ENCODE measurements around a stretch of chr2.

DNA sequence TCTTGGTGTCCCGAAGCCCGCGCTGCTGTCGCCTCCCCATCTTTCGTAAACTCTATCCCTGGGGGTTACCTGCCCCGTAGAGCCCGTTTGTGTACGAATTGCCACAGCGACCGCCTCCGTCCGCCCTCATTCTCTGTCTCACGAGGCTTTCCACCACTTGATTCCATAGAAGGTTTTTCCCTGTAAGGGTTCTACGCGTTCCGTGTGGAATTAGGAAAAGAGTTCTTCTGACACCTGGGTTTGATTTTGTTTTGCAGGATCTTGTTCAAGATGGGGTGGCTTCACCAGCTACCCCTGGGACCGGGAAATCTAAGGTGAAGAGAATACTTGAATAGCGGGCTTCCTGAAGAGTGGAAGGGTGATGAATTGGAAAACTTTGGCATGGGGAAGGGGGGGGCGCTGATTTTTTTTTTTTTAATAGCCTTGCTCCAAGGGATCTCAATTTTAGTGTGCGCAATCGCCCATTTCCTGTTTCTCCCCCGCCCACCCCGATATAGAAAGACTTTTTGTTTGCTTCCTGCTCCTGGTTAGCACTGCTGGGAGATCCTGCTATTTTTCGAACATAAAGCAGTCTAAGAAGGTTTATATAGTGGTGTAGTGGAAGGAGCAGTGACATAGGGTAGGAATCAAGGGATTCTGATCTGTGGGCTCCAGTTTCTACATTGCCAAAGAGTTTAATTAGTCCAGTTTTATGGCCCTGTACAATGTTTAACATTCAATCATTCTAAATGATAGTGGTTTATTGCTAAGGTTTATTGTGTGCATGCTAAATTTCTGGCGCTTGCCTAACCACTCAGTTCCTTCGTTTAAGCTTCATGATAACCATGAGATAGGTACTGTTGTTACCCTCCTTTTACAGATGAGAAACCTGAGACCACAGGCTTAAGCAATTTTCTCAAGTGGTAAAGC is 624 bp downstream of the GCC2 start:
- PRO-cap, result no peak
- RAMPAGE, long total RNA, 4 experiments, result no peak in any of the 4 experiments

DNA sequence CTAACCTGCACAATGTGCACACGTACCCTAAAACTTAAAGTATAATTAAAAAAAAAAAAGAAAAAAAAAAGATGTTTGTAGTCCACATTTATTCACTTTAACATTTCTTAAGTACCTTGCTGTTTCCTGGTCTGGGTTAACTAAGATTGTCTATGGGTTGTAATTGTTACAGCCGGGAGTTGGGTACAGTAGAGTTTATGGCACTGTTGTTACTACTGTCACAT is 36.2 kb downstream of the GCC2 start:
- PRO-cap, result no peak
- RAMPAGE, long total RNA, 4 experiments, result no peak in any of the 4 experiments

DNA sequence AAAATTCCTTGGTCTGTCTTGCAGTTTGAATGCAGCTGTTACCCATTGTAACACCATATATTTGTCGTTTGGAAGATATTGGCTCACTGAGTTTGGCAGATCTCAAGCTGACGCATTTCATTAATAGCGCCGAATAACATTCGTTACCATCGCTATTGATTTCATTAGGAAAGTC is 1.1 kb downstream of the LIMS1 start:
- PRO-cap, result no peak
- RAMPAGE, long total RNA, 4 experiments, result no peak in any of the 4 experiments

- PRO-cap, result no peak
- RAMPAGE, long total RNA, 4 experiments, result no peak in any of the 4 experiments
These were observed 71.5 kb downstream of the LIMS1 start for GRCh38 chr2:108605611-108606376.

- PRO-cap, result no peak
- RAMPAGE, long total RNA, 4 experiments, result no peak in any of the 4 experiments
These were observed 74.7 kb upstream of the RANBP2 start for GRCh38 chr2:108644470-108645152.

GRCh38 chr2:108734206-108734652 is 14.9 kb downstream of the RANBP2 start:
- PRO-cap, result no peak
- RAMPAGE, long total RNA, 4 experiments, result no peak in any of the 4 experiments

- PRO-cap, result no peak
- RAMPAGE, long total RNA, 4 experiments, result no peak in any of the 4 experiments
These were observed 20.1 kb upstream of the CCDC138 start for GRCh38 chr2:108766303-108767071.

- PRO-cap, result no peak
- RAMPAGE, long total RNA, 4 experiments, result no peak in any of the 4 experiments
These were observed 17.9 kb upstream of the CCDC138 start for GRCh38 chr2:108768616-108769154.

DNA sequence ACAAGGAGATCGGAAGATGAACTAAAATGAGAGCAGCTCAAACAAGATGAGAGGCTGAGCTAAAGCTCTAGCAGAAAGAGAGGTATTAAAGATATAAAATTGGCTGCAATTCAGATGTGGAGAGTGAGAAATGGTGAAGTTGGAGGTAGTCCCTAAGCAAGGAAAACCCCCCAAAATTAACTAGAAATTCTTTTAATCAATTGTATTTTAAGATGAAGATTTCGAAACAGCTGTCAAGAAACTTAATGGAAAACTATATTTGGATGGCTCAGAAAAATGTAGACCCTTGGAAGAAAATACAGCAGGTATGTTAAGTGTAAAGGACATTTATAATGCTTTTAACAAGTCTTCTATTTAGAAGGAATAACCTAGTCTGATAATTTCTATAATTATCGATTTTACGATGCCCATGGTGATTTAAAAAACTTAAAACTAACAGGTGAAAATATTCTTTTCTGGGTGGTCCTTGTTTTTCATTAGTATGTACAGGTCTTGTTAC is 14.2 kb upstream of the CCDC138 start:
- PRO-cap, result no peak
- RAMPAGE, long total RNA, 4 experiments, result no peak in any of the 4 experiments

DNA sequence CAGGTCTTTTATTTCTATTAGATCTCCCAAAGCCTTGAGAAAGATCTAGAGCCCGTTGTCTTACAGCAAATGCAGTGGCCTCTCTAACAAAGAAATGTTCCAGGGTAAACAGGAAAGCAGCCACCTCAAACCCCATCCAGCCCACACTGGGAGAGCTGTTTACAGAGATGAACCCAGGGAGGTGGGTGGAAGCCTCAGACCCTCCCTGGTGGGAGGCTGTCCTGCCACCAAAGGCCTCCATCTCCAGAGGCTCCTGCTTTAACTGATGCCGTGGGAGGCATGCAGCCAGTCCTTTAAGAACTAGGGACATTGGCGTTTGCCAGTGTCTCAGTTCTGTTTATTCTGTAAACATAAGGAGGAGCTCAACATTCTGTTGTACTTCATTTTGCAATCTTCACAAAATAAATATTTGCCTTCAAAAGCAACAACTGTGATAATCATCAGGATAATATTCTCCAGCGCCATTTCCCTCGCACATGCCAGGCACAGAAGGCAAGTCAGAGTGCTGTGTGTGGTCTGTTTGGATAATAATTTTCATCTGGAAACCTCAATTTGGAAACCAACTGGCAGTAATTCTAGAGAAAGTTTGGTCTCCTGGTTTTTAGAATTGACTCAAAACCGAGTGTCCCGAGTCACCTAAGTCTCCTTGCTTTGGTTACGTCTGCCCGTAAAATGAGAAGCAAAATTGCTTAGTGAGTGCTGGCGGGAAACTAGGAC is 6.7 kb downstream of the EDAR start:
- PRO-cap, result no peak
- RAMPAGE, long total RNA, 4 experiments, result no peak in any of the 4 experiments

DNA sequence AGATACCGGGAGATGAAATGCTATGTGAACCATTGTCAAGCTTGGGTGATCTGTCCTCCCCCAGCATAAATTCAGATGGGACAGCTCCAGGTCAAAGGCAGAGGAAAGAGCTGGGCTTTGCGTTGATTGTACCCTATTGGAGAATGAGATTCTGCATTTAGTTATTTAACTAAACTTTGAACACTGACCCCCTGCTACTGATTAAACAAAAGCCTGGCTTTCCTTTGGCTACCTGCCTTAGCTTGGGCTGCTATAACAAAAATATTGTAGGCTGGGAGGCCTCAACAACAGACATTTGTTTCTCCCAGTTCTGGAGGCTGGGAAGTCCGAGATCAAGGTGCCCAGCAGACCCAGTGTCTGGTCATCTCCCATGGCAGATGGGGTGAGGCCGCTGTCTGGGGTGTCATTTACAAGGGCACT is 4.6 kb upstream of the EDAR start:
- PRO-cap, result no peak
- RAMPAGE, long total RNA, 4 experiments, result no peak in any of the 4 experiments

GRCh38 chr2:109143435-109144355 is 14.7 kb downstream of the SH3RF3 start:
- PRO-cap, result no peak
- RAMPAGE, long total RNA, 4 experiments, result no peak in any of the 4 experiments

DNA sequence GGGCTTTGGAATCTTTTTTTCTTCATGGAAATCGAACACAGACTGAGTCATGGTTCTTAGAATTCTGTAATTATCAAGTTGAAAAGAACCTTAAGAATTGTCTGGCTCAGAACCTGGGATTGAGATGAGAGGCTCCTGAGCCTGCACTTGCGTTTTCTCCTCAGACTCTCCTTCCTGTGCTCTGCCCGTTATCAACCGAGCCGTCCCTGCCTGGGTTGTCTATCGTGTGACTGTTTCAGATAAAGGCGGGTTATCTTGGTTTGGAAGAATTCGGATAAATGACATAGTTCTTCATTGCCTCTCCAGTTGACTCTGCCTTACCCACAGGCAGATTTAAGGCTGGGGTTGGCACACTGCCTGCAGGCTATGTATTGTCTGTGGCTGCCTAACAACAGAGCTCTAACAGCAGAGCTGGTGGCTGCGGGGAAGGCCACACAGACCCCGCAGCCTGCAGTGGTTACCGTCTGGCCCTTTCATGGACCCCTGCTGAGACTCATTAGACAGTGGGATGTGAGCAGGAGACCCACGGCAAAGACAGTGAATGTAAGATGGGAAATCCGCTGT is 44.2 kb downstream of the SH3RF3 start:
- PRO-cap, result no peak
- RAMPAGE, long total RNA, 4 experiments, result no peak in any of the 4 experiments

GRCh38 chr2:109173717-109174572 is 44.9 kb downstream of the SH3RF3 start:
- PRO-cap, result no peak
- RAMPAGE, long total RNA, 4 experiments, result no peak in any of the 4 experiments

GRCh38 chr2:109230677-109231323 is 101.8 kb downstream of the SH3RF3 start:
- PRO-cap, result no peak
- RAMPAGE, long total RNA, 4 experiments, result no peak in any of the 4 experiments

DNA sequence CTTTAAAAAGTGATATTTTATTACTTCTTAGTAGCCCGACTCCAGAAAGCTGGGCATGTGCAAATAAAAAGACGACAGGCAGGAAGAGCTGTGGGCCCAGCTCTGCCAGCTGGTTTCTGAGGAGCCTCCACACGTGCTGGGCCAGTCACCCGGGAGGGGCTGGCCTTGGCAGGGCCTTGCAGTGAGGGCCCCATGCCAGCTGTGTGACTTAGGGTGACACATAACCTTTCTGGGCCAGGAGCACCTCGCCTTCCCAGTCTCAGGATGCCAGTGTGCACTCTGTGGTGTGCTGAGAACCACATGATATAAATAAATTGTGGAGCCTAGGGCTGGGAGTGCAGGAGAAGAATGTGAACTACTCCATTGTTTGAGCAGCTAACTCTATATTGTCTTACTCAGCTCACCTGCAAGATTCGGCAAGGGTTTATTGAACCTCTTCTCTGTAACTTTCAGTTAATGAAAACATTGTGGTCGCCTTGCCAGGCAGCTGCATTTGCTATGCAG is 222.1 kb downstream of the SH3RF3 start:
- PRO-cap, result no peak
- RAMPAGE, long total RNA, 4 experiments, result no peak in any of the 4 experiments

DNA sequence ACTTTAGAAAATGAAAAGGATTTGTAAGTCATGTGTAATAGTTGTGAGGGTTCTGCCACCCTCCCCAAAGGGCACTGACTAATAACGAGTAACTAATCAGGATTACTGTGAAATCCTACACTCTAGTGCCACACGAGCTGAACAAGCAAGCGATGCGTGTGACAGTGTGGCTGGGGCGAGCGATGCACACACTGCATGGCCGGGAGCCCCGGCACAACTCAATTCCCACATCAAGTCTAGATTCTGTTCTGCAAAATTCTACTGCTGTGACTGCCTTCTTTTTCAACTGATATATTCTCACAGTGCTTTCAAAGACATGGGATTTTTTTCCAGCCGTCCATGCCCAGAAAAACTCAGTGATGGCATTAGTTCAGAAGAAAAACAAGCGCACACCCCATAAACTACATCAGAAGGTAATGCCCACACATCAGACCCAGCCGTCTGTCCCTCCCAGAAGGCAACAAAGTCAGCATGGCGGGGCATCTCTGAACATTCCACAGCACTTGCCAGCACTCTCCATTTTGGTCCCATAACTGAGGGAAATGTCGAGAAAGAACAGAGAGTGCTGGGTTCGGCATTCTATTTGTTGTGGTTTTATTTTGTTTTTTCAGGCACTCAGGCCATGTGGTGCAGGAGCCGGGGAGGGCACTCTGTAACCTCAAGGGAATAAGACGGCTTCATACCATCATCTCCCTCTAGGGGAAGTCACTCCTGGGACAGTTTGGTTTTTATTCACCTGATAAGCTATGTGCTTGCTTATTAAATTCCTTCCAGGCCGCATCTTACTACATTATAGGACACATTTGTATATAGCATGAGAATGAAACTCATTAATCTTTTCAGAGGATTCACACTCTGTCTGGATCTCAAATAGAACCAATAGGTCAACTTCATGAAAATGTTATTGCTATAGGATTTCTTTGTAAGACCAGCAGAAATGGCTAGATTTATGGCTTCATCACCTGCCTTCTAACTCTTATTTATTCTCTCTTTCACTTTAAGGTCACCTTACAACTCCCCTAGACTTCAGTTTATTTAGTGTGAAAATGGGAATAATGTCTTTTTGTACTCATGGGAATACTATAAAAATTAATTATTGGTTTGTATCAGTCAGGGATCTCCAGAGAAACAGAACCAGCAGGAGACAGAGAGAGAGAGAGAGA is 156.0 kb downstream of the SEPTIN10 start:
- PRO-cap, result no peak
- RAMPAGE, long total RNA, 4 experiments, result no peak in any of the 4 experiments

DNA sequence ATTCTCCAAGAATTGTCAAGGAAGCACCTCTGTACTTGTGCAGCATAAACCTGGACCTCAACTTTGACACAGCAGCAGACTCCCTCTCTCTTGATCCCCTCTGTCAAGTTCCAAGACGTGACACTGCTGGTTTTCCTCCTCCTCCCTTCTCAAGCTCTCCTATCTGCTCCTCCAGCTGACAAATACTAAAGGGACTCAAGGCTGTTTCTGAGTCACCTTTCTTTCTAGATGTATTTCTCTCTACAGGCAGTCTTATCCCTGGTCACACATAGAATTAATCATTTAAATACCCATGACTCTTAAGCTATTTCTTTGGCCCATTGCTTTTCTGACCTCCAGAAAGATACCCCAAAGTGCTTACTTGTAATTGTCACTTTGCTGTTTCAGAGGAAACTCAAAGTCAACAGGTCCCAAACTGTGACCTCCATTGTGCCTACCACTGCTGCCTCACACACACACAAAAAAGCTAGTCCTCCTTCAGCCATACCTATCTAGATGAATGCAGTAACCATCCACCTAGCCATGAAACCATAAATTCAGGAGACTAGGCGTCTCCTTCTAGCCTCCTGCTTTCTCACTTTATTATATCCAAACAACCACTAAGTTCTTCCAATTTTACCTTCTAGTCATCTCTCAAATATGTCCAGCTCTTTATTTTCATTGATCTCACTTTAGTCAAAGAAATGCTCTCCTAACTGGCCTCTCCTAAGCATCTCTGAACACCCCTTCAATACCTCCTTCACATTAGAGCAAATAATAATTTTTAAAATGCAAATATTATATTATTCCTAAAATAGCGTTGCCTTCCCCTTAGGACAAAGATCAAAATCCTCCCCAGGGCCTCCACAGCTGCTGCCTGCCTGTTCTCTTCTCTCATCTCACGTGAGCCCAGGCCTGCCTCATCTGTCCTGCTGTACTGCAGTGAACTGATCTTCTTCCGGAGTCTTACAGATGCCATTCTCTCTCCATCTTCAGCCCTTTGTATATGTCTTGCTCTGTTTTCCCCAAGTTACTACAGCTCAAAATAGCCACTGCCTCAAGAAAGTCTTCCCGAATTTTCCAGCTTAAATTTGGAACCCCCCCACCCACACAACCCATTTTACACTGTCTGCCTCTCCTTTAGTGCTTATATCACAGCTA is 53.1 kb downstream of the SEPTIN10 start:
- PRO-cap, result no peak
- RAMPAGE, long total RNA, 4 experiments, result no peak in any of the 4 experiments

GRCh38 chr2:109614773-109615693 is 869 bp downstream of the SOWAHC start:
- PRO-cap, result no peak
- RAMPAGE, long total RNA, 4 experiments, result no peak in any of the 4 experiments

- PRO-cap, result no peak
- RAMPAGE, long total RNA, 4 experiments, result no peak in any of the 4 experiments
These were observed 60.9 kb downstream of the SOWAHC start for GRCh38 chr2:109674979-109675507.

Measured in omental fat pad (tissue), 4 donors.